Gallbladder (tissue), 1 donor: ENCODE results near the genes AATK and TEPSIN.

DNA sequence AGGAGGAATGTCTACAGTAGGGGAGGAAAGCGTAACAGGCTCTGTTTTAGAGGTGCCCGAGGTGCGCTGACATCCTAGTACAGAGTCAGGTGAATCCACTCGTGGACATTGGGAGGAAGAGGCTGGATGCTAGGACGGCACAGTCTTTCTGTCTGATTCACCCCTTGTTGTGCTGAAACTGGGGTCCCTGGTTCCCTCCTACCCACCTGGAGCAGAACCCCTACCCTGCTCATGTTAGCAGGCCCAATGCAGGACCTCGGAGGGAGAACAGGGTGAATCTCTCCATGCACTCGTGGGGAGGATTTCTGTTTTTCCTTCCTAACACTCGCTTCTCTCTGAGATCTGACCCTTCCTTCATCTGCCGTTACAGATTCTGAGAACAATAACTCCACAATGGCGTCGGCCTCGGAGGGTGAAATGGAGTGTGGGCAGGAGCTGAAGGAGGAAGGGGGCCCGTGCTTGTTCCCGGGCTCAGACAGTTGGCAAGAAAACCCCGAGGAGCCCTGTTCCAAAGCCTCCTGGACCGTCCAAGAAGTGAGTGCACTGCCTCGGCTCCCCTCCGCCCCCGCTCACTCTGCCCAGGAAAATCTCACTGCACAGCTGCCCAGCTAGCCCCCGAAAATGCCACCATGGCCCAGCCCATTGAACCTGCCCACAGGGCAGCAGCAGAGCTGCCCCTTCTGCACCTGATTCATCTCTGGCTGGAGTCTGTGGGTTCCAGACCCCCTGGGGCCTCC is 12.4 kb downstream of the RNF213 start:
- PRO-cap, result no peak

DNA sequence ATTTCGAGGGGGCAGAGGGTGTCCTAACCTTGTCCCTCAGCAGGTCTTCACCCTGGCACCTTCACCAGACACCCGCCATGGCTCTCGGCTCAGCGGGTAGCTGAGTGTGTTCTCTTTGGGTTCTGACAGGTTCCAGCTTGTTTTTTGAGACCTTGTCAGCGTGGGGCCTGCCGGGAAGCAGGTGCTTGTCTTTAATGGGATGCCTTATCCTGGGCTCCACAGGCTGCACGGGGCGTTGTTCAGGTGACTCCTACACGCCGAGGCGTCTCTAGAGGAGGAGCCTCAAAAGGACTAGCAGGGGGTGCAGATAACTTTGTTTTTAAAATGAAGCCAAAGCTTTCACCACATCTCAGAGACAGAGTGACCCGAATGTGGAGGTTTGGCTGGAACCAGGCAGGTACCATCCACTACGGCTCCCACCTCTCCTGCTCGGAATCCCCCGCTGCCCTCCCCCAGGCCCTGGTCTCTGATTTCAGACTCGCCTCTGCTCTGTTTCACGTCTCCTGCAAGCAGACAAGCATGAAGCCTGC is 25.1 kb upstream of the NPTX1 start:
- PRO-cap, result no peak

GRCh38 chr17:80586455-80587358 is 42.1 kb downstream of the RPTOR start:
- PRO-cap, result bidirectional peak, plus-strand start at chr17:80587165, minus-strand start at chr17:80586891

- PRO-cap, result no peak
Measured at GRCh38 chr17:80601169-80601512, 56.5 kb downstream of the RPTOR start.

DNA sequence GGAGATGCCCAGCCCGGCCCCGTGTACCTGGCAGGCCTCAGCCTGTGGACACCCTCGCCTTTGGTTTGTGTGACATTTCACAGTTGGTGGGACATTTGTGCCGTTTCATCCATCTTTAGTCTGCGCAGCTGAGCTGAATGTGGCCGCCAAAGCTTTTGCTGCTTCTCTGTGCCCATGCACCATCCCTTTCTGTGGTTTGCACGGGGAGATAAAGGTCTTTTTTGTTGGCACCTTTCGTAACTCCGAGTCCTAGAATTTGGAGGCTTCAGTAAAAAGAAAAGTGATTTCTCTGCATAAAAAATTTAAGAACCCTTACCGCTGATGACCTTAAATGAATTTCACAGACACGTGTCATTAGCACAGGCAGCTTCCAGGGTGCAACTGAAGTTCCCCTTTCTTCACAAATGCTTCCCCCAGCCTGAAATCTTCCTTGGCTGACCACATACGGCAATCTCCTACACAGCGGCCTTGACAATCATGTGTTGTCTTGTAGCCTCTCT is 193.6 kb downstream of the RPTOR start:
- PRO-cap, result no peak

DNA sequence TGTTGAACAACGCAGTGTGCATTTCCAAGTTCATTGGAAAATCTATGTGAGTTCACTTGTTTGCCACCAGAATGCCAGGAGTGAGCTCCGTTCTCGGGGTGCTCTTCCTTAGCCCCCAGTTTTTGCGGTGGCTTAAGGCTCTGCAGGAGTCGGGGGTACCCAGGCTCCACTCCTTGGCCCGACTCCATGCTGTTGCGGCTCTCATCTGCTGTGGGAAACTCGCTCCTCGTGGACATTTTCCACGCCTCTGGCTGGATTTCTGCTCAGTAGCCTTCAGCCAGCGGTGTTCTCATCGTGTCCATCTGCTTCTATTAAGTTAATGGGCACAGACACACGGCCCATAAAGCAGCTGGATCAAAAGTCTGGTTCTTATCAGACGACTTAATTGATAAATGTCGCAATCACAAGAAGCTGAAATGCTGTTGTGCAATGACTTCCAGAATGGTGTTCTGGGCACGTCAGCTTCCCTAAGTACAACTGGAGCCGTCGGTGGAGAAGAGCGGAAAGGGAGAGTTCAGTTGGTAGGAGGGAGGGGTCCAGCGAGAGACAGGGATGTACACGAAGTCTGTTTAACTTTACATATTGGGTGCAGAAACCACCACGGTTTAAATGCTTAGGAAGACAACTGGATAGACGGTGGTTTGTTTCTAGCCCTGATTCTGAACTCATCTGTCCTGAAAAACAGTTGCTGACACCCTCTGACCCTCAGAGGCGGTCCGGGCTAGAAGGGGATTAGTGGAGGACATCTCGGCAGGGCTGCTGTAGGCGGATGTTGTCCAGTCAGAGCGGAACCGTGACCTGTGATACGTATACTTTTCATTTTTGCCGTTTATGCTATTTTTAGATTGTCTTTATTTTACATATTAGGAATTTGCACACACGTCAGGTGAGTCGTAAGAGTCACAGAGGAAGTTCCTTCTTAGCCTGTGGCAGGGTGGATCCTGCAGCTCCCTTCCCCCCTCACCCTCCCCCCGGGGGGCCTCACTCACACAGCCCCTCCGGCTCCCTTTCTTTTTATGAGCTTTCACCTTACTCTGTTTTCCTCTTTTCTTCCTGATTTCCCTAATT is 211.5 kb upstream of the CHMP6 start:
- PRO-cap, result no peak

DNA sequence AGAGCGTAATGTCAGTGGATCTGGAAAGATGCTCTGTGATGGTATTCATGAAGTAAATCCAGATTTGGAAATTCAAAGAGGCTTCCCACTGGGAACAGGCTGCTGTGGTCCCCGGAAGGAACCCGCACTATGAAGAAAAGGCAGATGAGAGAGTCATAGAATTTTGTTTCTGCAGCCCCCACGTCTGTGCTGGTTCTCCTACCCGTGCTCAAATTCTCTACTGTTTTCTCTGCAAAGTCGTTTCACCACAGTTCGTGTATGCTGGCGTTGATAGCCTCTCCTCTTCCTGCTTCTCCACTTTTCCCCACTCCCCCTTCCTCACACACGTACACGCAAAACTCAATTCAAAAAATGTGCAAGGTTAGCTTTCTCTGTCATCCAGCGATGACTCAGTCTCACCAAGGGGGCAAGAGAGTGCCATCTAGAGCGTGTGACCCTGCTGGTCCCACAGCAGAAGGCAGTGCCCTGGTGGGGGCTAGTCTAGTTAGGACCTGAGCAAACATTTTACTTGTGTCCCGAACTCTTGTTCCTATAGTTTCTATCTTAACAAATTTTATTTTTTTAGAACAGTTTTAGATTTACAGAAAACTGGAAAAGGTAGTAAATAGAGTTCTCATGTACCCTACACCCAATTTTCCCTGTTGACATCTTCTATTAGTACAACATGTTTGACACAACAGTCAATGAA is 121.3 kb upstream of the CHMP6 start:
- PRO-cap, result no peak

DNA sequence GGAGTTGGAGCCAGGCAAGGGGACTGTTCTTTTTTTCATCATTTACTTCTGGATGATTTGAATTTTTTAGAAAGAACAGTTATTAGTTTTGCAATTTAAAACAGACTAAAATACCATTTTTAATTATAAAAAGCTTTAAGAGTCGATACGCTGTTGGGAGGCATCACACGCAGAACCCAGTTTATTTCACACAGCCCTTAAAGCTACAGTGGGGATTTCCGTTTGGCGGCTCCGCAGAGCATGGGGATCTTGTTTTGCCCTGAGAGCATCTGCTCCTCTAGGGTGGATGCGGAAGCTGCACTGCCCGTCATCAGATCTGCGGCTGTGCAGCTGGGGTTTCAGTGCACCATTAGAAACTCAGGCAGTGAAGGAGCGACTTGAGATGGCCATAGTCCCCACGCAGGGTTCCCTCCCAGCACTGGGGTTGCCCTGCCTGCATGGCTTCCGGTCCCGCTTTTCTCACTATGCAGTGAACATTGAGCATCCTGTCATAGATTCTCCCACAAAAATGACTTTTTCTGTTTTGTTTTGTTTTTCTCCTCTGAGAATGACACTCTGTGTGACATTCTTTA is 62.2 kb upstream of the CHMP6 start:
- PRO-cap, result no peak

GRCh38 chr17:80938351-80939145 is 53.1 kb upstream of the CHMP6 start:
- PRO-cap, result no peak

- PRO-cap, result no peak
Measured at GRCh38 chr17:80987659-80988446, 3.8 kb upstream of the CHMP6 start.

DNA sequence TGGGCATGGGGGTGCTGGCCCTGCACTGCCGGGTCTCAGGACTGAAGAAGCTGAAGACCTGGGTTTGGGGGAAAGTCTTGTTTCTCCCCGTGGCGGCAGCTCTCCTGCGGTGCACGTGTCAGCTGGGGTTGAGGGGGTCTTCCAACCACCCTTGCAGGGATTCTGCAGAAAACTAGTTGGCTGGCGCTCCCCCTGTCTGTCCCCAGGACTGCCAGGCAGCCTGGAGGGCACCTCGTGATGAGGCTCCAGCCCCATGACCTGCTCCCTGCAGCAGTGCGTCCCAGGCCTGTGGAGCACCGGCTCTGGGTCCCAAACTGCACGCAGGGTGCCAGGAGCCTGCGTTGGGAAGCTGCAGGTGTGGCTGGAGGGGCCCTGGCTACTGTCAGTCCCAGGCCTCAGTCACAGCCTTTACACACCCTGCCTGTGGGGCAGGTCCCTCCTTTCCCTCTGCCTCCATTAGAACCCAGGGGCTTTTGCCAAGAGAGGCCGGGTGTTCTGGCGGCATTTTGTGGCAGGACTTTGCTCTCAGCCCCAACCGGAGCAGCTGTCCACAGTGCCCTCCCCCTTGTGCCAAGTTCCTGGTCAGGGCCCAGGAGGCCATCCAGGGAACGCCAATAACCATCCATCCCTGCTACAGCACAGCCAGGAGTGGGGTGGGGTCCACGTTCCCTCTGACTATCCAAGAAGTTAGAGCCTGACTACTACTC is 9.1 kb downstream of the CHMP6 start:
- PRO-cap, result no peak

DNA sequence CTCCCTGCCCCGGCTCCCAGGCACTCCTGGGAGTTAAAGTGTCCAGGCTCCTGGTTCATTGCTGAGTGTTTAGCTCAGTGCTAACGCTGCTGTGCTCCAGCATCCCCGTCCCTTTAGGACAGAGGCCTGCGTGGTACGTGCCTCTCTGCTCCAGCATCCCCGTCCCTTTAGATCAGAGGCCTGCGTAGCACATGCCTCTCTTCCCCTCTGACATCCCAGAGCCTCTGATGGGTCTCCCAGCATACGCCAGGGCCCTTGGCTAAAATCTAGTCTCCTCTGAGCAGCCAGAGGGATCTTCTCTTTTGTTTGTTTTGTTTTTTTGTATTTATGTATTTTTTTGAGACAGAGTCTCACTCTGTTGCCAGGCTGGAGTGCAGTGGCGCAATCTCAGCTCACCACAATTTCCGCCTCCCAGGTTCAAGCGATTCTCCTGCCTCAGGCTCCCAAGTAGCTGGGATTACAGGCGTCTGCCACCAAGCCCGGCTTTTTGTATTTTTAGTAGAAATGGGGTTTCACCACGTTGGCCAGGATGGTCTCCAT is 16.2 kb downstream of the BAIAP2 start:
- PRO-cap, result no peak

DNA sequence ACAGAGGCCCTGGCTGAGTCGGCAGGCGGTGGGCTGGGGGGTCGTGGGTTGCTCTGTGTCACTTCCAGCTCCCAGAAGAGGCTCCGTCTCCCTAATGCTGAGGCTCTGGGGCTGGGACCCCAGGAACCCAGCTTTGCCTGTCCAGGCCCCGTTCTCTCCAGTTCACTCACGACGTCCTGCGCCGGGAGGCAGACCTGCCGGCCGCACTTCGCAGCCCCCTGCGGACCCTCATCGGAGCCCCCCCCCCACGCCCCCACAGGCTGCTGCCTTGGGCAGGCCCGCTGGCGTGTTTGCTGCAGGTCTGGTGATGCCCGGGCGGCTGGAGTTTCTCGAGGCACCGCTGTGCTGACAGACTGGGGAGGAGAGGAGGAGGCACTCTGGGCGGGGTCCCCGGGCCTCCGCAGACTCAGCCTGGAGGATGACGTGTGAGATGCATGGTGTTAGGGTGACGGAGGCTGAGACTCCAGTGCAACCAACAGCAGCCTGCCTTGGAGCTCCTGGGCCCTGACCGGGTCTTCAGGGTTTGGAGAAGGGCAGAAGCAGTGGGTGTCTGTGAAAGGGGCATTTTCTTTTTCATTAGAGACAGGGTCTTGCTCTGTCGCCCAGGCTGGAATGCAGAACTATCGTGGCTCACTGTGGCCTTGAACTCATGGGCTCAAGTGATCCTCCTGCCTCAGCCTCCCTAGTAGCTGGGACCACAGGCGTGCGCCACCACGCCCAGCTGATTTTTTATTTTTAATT is 24.1 kb downstream of the BAIAP2 start:
- PRO-cap, result no peak

DNA sequence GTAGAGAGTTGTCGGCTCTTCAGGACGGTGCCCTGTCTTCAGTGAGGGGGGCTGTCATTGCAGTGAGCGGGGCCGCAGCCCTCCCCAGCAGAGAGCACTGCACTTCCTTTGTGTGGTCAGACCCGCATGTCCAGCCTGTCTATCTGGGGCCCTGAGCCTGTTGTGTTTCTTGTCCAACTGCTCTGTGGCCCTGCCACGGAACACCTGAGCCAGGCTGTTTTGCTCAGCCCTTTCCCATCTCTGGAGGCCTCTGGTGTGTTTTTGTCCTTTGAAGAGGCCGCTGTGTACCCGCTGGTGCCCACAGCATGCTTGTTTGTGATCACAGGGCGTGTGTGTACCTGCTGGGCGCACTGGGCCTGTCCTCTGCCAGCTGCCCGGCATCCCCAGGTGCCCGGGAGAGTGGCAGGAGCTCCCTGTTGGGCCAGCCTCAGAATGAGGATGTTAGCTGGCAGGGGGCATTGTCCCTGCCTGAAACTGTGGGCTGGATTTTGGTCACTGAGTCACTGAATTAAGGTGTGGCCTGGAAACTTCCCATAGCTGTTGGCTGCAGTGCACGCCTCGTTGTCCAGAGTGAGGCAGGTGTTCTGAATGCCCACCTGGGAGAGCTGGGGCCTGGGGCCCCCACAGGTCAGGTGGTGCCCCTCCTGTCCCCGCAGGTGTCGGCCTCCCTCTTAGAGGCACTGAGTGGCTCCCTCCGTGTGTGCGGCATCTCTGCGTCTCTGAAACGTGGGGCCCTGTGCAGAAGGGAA is 31.1 kb downstream of the BAIAP2 start:
- PRO-cap, result bidirectional peak, plus-strand start at position 568 of the sequence, minus-strand start at position 434 of the sequence

DNA sequence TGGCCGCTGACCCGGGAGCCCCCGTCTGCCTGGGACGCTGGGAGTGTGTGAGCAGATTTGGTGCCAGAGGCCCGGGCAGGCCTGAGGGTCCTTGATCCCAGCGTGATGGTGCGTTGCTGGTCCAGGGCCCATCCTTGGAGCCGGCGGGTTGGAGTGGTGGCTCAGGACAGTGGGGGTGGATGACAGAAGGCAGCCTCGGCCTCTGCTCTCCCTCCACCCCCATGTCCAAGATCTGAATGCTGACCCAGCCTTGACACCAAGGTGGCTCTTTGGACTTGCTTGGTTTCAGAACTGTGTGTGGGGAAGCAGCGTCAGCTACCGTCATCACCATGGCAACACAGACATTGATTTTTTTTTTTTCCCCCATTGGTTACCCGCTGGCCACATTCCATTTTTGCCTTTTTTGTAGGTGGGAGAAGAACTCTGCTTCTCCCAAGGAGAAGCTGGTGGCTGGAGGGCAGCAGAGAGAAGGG is 35.8 kb downstream of the BAIAP2 start:
- PRO-cap, result no peak

DNA sequence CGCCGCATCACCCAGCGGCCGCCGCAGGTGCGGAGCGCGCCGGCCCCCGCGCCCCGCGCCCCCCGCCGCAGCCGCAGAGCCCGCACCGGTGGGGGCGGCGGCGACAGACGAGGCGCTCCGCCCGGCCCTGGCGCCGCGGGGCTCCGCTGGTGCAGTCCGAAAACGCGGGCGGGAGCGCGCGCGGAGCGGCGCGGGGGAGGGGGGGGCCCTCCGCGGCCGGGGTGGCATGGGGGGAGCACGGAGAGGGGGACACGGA is at the start of gene AATK:
TSS of gene AATK (minus strand) at position 158 of the 256 bp plus-strand sequence.
- PRO-cap, result no peak

DNA sequence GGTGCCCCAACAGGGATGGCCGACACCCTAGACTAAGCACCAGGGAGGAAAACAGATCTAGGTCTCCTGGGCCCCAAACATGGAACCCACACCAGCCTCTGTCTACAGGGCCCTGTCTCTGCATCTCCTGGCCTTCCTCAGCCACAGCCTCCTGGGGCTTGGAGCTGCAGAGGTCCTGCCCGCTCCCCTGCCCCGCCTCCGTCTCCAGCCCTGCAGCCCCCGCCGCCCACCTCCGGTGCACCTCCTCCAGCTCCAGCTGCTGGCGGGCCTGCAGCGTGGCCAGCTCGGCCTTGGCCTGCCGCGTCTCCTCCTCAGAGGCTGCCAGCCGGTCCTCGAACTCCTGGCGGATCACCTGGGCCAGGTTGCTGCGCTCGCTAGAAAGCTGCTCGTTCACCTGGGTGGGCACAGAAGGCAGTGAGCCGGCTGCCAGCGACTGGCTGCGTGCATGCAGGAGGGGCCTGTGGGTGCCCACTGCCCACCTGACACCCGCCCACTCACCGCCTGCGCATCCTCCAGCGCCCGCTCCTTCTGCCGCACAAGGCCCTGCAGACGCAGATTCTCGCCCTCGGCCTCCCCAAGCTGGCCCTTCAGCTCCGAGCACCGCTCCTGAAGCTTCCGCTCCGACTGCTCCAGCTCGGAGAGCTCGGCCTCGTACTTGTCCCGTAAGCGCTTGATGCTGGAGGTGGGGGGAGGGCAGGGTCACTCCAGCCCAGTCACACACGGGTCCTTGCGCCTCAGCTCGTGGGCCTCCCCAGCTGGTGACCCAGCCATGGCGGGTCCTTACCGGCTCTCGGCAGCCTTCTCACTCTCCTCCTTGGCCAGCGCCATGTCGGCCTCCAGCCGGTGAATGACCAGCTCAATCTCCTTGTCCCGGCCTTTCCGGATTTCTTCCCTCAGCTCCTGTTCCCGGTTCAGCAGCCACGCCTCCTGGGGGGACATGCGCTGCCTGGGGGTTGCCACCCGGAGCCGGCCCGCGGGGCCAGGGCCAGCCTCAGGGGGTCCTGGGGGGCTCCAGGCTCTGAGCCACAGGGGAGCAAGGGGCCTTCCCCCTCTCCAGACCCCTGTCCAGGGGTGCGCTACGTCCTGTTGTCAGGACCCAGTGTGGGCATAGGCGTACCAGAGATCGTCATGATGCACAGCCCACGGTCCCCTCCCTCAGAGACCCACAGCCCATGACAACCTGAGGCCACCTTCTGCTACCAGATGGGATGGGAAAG is 24.8 kb upstream of the AATK start:
- PRO-cap, result no peak

- PRO-cap, result no peak
Measured at GRCh38 chr17:81228284-81228907, 5.6 kb upstream of the CEP131 start.

DNA sequence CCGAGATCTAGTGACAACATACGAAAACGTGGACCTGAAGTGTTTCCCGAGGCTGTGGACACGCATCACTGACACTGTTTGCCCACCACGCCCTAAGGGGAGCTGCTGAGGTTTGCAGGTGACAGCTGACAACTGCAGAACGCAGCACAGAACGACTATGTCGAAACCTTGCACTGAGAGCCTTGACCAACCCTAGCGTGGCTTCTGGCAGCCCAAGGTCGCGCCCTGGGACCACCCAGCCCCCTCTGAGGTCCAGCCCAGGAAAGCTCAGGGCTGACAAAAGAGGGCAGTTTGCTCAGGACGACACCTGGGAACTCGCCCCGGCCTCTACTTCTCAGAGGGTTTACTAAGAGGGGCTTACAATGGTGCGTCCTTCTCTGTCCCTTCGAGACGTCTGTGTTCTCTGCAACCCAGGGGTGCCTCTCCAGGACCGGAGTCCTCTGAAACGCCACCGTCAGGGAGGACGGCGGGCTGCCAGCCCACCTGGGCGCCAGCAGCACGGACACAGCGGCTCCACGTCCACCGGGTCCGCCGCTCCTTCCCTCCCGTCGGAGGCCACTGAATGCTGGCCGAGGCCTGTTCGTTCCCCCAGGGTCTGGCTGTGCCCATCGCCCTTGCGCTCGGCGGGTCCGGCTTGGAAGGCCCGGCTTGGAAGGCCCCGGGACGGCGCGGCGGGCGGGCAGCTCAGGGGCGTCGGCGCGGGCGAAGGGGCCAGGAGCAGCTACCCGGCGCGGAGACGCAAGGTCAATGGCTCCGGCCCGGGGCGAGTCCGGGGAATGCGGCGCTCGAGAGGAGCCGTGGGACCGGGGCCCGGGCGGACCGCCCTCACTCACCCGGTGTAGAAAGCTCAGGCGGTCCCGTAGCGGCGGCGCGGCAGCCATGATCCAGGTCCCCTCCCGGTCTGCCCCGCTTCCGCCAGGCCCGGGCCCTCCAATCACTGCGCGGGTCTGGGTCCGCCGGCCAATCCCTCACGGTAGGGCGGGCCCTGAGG is at the start of gene TEPSIN:
TSS of gene TEPSIN (minus strand) at position 903 of the 991 bp plus-strand sequence.
- PRO-cap, result bidirectional peak, plus-strand start outside the sequence, minus-strand start at position 903 of the sequence

DNA sequence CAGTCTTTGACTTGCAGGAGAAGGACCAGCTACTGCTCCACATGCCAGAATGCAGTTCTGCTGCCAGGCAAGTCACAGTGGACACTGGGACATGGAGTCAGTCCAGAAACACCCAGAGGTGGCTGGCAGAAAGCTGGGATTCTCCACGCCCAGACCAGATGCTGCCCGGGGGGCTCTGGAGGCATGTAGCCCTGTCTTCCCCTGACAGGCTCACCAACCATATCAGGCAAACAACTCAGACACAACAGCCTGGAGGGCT is 2.0 kb downstream of the SLC38A10 start:
- PRO-cap, result no peak